ENCODE measurements around a stretch of chr7.

- CAGE, long polyA plus RNA, result no peak
- RRBS, result no CpG with 5 or more reads among the region's 3 CpGs
Observed at GRCh38 chr7:139076910-139077232, 32.6 kb downstream of the ZC3HAV1 start.

GRCh38 chr7:139132906-139133264 lies 693 bp upstream of the TTC26 start:
- CAGE, long polyA plus RNA, result no peak
- RRBS, result no CpG with 5 or more reads among the region's 6 CpGs

DNA sequence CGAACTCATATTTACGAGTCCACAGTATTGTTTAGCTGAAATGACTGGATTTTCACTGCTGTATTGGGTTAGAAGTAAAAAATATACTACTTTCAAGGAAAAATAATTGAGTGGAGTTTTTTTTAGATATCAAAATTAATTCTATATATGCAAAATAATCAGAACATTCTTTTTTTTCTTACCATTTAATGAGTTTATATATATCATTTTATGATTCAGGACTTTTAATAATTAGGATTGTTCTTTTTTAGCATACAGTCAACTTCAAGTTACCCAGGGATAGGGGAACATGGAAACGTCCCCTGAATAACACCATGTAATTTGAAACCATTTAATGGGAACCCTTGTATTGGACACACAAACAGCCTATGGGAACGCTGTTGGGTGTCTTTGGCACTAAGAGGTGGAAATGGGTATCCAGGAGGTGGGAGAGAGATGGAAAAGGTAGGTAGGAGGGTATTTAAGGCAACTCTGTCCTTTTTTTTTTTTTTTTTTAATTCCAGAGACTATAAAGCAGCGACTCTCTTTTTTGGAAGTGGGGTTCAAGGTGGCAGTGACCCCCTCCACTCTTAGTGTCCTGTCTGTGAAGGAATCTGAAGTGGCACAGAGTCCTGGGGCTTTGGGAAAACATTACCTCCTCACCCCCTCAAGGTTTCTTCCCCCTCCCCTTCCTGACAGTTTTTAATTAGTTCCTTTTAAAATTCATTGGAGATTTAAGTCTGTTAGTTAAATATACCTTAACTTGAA lies 2.6 kb downstream of the LUC7L2 start:
- CAGE, long polyA plus RNA, result no peak
- RRBS, result no CpG with 5 or more reads among the region's 5 CpGs

- CAGE, long polyA plus RNA, result no peak
- RRBS, result no CpG with 5 or more reads among the region's 6 CpGs
Observed at GRCh38 chr7:139426802-139427569, 56.5 kb downstream of the KLRG2 start.

GRCh38 chr7:139542138-139542705 lies 18.7 kb downstream of the CLEC2L start:
- CAGE, long polyA plus RNA, result no peak
- RRBS, result no CpG with 5 or more reads among the region's 20 CpGs

- CAGE, long polyA plus RNA, result no peak
- RRBS, result 94% methylated on average over 3 of the region's 12 CpGs
Observed at GRCh38 chr7:139613982-139614601, 90.6 kb downstream of the CLEC2L start.

GRCh38 chr7:139658407-139658922 lies 119.3 kb downstream of the HIPK2 start:
- CAGE, long polyA plus RNA, result no peak
- RRBS, result no CpG with 5 or more reads among the region's 2 CpGs

DNA sequence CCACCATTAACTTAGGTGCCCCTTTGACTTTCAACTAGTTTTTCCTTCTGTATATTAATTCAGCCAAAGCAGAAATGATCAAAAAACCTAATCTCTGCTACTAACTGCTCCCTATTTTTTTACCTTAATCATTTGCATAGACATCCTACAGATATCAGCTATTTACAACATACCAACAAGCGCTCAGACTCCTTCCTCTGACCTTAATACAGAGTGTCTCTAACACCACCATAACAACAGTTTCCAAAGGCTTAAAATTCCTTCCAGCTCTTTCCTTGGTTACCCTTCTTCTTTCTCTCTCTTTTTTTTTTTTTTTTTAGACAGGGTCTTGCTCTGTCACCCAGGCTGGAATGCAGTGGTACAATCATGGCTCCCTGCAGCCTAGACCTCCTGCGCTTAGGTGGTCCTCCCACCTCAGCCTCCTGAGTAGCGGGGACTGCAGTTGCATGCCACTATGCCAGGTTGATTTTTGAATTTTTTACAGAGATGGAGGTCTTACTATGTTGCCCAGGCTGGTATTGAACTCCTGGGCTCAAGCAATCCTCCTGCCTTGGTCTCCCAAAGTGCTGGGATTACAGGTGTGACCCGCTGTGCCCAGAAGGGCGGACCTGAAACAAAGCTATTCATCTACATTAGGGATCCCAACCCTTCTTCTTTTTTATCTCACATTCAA lies 112.9 kb downstream of the HIPK2 start:
- CAGE, long polyA plus RNA, result no peak
- RRBS, result no CpG with 5 or more reads among the region's 5 CpGs

- CAGE, long polyA plus RNA, result no peak
- RRBS, result no CpG with 5 or more reads among the region's 7 CpGs
Observed at GRCh38 chr7:139687910-139688639, 89.7 kb downstream of the HIPK2 start.

GRCh38 chr7:139704015-139704731 lies 73.6 kb downstream of the HIPK2 start:
- CAGE, long polyA plus RNA, result no peak
- RRBS, result no CpG with 5 or more reads among the region's 3 CpGs

DNA sequence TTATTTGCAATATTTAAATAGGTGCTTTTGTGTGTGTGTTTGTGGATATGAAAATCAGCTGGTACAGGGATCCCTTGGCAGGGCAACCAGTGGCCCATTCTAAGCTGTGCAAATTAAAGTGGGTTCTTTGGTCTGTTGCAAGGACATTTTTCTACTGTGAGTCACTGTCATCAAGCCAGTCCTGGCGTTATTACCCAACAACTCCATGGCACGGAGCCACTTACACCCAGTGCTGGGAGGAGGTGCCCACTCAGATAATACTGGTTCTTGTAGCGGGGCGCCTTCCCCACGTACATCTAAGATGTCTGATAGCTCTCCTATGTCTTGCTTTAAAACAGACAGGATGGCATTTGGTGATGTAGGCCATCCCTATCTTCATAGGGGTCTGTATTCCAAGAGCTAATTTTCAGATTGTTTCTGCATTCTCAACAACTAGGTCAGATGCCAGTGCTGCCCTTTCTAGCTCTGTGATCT lies 45.6 kb downstream of the HIPK2 start:
- CAGE, long polyA plus RNA, result no peak
- RRBS, result no CpG with 5 or more reads among the region's 5 CpGs

- CAGE, long polyA plus RNA, result no peak
- RRBS, result 100% methylated on average over 2 of the region's 9 CpGs
Observed at GRCh38 chr7:139758288-139759034, 19.3 kb downstream of the HIPK2 start.

- CAGE, long polyA plus RNA, result no peak
- RRBS, result no CpG with 5 or more reads among the region's 2 CpGs
Observed at GRCh38 chr7:139762889-139763293, 14.9 kb downstream of the HIPK2 start.

- CAGE, long polyA plus RNA, result no peak
- RRBS, result no CpG with 5 or more reads among the region's 12 CpGs
Observed at GRCh38 chr7:139918067-139919010, 89.3 kb downstream of the TBXAS1 start.

- CAGE, long polyA plus RNA, result no peak
- RRBS, result no CpG with 5 or more reads among the region's 6 CpGs
Observed at GRCh38 chr7:139937666-139937914, 108.5 kb downstream of the TBXAS1 start.

GRCh38 chr7:139995173-139995687 lies 67.5 kb downstream of the PARP12 start:
- CAGE, long polyA plus RNA, result no peak
- RRBS, result 40% methylated on average over 2 of the region's 12 CpGs

GRCh38 chr7:140013795-140014242 lies 48.9 kb downstream of the PARP12 start:
- CAGE, long polyA plus RNA, result no peak
- RRBS, result no CpG with 5 or more reads among the region's 7 CpGs

- CAGE, long polyA plus RNA, result no peak
- RRBS, result no CpG with 5 or more reads among the region's 4 CpGs
Observed at GRCh38 chr7:140056892-140057505, 5.8 kb downstream of the PARP12 start.

- CAGE, long polyA plus RNA, result no peak
- RRBS, result no CpG with 5 or more reads among the region's 3 CpGs
Observed at GRCh38 chr7:140170280-140170724, 6.5 kb downstream of the KDM7A start.

GRCh38 chr7:140229492-140229899 lies 52.7 kb upstream of the KDM7A start:
- CAGE, long polyA plus RNA, result no peak
- RRBS, result no CpG with 5 or more reads among the region's 10 CpGs